Vein endothelial cell (primary cell): ENCODE measurements around a stretch of chr20.

DNA sequence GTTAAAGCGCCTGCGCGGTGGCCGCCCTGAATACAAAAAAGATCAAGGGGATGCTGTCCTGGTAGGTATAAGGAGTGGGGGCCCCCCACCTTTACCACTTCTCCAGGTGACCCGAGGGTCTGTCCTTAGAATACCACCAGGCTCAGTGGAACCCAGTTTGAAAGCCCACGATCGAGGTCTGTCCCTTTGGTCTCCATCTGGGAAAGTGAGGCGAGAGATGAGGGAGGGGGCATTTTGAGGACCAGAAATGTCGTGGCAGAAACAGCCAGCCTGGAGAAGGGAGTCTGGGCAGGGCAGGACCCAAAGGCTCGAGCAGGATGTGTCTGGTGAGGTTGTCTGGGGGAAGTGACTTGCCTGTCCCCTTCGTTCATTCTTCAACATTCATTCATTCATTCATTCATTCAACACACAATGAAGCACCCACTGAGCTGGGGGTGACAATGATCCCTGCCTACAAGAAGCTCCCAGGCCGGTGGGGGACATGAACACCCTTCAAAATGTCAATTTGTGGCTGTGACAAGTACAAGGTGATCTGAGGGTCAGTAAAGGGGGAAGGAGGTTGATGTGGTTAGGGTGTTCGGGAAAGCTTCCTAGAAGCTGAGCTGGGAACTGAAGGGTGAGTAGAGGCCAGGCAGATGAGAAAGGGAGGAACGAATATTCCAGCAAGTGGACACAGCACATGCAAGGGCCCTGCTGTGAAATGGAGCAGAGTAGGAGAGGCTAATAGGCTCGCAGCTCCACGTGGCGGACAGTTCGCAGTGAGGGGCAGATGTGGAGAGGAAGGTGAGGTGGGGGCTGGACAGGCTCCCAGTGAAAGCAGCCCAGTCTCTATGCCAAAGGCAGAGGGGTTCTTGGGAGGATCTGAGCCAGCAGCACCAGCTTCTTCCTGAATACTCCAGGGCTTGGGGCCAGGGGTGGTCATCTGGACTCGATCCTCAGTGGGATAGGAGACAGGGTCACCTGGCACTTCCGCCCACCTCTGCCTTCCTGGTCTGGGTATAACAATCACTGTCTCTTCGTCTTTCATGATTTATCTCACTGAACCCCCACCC is 80.7 kb downstream of the CEBPB start:
- CAGE, long polyA plus RNA: no peak

- CAGE, long polyA plus RNA: no peak
Measured at GRCh38 chr20:50308551-50309788, 118.3 kb downstream of the CEBPB start.

DNA sequence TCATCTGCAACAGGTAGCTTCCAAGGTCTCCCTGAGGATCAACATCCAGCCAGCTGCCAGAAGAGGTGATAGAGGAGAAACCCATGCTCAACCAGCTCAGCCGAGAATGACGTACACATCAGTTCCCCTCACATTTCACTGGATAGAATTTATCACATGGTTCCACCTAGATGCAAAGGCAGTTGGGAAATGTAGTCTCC is 144.5 kb downstream of the CEBPB start:
- CAGE, long polyA plus RNA: no peak

DNA sequence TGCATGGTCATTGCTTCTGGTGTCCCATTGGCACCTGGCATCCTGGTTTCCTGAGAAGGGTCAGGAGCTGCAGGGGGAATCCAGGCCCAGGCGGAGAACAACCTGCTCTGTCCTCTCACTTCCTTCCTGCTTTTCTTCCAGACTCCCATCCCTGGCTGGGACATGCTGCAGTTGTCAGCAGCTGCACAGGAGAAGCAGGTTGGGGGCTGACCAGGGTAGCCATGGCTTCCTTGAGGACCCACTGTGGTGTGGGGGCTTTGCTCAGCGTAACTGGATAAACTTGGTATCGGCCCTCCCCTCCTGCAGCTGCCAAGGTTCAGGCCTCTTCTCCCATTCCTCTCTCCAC is 155.2 kb downstream of the CEBPB start:
- CAGE, long polyA plus RNA: no peak

- CAGE, long polyA plus RNA: no peak
Measured at GRCh38 chr20:50372564-50373054, 137.6 kb upstream of the PTPN1 start.

DNA sequence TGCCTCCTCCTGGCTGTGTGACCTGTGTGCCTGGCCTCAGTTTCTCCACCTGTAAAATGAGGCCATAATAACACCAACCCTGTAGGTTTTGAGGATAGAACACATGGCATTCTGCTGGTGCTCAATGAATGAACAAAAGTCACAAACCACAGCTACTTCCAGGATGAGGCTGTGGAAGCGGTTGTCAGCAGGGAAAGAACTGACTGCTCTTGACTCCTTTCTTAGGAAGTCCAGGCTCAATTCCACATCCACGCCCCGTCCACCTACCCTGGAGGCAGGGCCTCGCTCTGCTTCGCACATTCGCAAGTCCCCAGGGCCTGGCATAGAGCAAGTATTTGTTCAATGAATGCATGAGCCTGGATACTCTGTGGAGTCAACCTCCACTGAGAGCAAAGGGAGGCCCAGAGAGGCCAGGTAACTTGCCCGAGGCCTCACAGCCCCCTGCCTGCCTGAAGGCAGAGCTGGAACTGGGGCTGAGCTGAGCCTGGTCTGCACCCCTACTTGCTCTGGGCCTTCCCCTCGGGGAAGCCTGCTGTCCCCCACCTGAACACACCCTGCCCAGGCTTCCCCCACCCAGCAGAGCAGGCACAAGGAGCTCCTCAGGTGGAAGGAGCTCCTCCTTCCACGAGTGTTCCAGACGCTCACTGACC is 119.5 kb upstream of the PTPN1 start:
- CAGE, long polyA plus RNA: no peak

DNA sequence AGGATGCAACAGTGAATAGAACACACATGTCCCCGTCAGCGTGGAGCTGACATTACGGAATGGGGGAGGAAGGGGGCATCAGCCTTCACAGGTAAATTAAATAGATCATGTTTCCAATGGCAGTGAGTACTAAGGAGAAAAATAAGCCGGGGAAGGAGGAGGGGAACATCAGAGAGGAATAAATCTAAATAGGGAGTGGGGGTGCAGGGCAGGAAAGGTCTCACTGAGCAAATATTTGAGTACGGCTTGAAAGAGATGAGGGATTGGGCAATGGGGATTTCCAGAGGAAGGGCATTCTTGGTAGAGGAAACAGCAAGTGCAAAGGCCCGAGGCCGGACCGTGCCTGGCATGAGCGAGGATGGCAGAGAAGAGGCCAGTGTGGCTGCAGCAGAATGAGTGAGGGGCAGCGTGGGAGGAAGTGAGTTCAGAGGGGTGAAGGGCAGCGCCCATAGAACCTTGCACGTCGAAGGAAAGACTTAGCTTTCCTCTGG is 110.1 kb upstream of the PTPN1 start:
- CAGE, long polyA plus RNA: no peak

DNA sequence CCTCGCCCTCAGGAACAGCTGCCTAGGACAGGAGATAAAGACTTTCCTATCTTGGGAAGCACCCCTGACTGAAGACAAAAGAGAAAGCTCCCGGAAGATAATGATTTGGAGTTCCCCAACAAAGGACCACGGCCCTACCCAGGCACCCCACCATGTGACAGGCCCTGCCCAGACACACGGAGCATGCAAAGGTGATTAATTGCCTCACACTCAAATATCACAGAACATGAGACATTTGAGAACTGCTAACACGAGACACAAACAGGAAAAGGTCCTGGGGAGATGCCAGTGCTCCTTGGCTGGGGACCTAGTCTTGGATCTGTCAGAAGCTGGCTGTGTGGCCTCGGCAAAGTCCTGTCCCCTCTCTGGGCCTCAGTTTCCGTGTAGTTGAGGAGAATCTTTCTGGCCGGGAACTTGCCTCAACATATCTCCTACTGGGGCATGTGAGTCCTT is 82.5 kb upstream of the PTPN1 start:
- CAGE, long polyA plus RNA: no peak

- CAGE, long polyA plus RNA: no peak
Measured at GRCh38 chr20:50429424-50429844, 80.7 kb upstream of the PTPN1 start.

GRCh38 chr20:50482486-50483078 is 27.6 kb upstream of the PTPN1 start:
- CAGE, long polyA plus RNA: no peak

DNA sequence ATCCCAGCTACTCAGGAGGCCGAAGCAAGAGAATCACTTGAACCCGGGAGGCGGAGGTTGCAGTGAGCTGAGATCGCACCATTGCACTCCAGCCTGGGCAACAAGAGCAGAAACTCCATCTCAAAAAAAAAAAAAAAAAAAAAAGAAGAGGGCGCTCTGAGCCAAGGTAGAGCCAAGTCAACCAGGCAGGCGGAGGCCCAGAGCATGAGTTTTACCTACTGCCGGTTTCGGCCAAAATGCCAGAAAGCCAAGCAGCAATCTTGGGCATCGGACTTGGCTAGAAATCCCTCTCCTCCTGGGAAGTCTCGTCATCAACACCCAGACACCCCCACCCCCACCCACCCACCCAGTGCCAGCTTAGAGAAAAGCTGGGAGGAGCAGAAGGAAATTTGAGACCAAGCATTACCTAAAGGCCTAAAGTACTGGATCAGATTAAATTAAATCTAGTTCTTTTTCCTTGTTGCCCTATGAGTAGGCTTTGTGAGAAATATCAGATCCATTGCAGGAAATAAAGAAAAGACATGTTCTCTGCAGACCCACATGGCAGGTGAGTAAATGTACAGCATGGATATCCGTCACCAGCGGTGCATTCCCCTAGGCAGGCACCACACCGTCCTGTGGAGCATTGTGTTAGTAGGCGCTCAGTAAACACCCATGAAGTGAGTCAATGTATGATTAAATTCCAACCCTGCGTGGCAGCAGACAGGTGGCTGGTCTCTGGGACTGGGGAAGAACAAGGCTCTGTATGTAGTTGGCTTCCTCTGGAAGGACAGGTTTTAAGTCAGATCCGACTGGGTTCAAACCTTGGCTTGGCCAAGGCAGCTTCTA is 21.1 kb downstream of the RIPOR3 start:
- CAGE, long polyA plus RNA: no peak

DNA sequence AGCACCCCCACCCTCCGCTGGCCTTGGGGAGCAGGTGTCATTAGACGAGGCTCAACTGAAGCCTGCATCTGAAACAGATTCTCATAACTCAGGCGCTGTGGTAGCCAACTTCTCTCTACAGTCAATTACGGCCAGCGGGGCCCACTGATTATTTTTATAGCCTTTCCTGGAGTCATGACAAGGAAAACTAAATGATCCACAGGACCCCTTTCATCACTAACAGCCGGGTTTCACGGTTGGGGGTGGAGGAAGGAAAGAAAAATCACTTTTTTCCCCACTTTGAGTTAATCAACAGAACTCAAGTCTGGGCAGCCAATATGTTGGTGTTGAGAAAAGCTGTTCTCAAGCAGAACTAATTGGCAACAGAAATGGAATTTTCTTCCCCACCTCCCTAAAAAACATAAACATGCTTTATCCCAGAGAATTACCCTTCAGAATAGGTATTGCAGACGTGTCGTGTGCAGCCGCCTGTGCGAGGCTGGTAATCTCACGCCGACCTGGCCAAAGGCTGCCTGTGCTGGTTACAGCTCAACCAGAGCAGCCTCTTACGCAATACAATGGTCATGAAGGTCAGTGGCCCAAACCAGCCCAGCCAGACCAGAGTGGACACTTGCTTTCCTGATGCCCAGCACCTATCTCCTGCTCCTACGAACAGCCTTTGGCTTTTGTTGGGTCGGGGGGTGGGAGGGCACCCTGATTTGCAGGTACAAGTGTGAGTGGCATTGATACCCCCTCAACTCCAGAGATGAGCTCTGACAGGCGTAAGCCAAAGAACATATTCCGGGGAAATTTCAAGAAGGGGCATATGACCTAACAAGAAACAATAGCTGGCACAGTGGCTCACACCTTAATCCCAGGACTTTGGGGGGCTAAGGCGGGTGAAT is 11.0 kb downstream of the RIPOR3 start:
- CAGE, long polyA plus RNA: no peak

- CAGE, long polyA plus RNA: no peak
Measured at GRCh38 chr20:50689286-50689770, 2.0 kb downstream of the RIPOR3 start.

DNA sequence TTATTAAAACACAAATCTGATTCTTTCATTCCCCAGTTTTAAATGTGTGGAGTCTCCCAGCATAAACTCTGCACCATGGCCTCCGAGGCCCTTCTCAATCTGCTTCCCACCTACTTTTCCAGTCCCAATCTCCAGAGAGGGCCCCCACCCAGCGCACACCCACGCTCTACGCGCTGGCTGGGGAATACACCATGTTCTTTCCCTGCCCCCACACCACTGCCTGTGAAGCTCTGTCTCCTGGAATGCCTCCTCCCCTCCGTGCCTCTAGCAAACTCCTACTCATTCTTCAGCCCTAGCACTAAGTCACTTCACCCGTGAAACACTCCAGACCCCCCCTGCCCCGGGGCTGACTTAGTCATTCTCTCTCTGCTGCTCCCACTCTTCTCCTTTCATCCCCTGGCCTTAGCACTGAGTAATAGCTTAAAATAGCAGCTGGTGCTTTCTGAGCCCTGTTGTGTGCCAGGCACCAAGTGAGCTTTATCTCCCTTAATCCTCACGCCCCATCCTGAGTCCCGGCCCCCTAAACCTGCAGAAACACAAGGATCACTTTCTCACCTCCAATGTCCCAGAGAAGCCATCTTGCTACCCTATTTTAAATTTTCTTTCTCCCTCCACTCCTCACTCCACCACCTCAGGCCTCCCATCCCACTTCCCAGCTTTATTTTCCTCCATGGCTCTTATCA is 6.5 kb upstream of the PARD6B start:
- CAGE, long polyA plus RNA: no peak

GRCh38 chr20:50732395-50732841 is 1.0 kb downstream of the PARD6B start:
- CAGE, long polyA plus RNA: no peak

DNA sequence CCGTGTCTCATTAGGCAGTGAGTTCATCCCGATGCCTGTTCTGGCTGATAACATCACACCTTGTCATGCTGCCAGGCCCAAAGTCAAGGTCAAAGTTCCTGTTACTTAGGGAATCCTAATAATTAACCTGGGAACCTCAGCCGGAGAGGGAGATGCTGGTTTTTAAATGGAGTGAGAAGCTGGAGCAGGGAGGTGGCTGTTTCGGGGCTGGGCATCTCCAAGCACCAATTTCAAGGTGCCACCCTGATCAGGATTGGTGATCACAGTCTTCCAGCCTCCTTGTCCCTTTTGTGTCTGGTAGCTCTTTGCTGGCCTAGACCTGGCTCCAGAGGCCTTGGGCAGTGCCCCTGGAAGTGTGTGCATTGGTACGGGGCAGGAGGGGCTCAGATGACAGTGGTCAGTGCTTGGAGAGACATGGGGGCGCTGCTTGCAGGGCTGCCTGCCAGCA is 61.5 kb downstream of the BCAS4 start:
- CAGE, long polyA plus RNA: no peak

GRCh38 chr20:50885182-50885952 is 45.9 kb downstream of the ADNP start:
- CAGE, long polyA plus RNA: no peak

GRCh38 chr20:50891093-50892097 is 39.8 kb downstream of the ADNP start:
- CAGE, long polyA plus RNA: no peak

DNA sequence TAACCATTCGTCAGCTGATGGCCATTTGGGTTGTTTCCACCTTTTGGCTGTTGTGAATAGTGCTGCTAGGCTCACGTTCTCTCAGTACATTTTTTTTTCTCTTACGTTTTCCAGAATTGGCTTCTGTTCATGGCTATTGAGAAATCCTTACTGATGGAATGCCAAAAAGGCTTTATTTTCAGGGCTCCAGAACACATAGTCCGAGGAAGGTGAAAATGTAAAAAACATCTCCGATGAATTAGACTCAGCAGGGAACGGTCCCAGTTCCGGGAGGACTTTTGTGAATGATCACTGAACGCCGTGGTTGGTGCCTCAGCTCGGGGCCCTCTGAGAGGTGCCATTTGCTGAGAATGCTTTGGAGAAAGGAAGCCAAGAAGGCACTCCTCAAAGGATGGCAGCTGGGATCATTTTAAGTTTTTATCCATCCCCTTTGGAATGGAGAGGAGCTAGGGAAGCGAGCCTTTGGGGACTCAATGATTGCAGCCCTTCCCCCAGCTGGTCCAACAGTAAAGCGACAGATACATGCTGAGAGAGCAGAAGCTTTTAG is 133.2 kb upstream of the KCNG1 start:
- CAGE, long polyA plus RNA: no peak

DNA sequence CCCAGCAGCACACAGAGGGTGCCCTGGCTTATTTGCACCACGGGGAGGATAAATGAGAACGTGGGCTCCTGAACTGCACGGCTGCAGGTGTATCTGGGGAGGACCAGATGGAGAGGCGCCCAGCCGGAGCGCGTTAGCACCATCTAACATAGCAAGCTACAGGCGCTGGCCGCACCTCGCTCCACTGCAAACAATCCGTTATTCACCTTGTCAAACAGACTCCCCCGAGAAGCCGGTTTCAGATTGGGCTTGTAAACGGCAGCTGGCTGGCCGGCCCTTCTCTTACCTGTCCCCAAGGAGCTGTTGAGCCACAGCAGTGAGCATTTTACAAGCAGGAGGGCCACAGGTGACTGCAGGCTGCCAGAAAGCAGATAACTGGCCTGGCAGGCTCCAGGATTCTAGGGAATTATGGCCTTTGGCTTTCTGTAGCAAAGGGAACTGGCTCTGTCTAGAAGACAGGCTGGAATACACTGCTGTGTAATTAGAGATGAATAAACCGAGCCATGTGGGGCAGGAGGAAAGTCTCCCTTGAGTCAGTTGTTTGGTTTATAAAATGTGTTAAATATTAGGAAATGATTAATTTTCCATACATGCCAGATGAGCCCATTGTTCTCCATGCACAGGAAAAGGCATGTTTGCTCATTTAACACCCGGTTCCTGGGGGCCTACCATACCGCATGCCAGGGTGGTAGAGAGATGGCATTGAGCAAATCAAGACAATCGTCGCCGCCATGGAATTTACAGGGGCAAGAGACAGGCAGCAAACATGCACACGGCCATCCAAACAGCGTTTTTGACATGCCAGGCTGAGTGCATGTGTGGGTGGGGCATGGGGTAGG is 159.4 kb downstream of the NFATC2 start:
- CAGE, long polyA plus RNA: no peak